Thyroid gland (tissue), 7 donors: ENCODE results near the gene CDR2L.

DNA sequence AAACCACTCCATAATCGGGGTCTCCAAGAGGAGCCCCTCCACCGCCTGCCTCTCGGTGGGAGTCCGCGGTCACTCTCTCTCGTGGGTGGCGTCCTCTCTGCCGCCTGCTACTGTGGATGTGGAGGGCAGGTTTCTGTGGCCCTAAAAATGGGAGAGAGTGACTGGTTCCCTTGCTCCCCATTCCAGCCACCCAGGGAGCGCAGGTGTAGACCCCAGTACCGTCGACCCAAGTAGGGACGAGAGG, 770 bp downstream of the GPRC5C start:
- PRO-cap, 2 experiments, result no peak in any of the 2 experiments
- RAMPAGE, long total RNA, 5 experiments, result no peak in any of the 5 experiments

DNA sequence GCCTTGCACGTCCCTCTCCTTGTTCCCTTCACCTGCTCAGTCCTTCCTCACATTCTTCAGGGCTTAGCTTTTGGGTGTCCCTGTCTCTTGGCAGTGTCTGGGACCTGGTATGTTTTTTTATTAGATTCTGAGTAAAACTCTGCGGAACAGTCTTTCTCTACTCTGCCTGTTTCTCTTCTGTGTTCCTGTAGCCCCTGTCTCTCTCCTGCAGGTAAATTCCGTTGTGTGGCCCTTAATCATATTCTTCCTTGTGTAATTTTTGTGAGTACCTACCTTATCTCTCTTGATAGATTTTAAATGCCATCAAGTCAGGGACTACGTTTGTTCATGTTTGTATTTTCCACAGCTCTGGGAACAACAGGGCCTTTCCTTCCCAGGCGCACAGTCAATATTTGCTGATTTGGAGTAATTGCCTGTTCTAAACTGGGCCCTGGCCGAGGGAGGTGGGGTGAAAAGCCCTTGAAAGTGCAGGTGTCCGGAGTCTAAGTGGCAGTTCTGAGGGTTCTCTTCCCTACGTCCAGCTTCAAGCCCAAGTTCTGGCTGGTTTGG, 4.5 kb downstream of the GPRC5C start:
- PRO-cap, 2 experiments, result peak in 1 of 2 experiments; most common plus-strand start position 489 of the sequence (in 1); most common minus-strand start position 390 of the sequence (in 1)
- RAMPAGE, long total RNA, 5 experiments, result no peak in any of the 5 experiments

GRCh38 chr17:74637309-74637591, 13.7 kb upstream of the CD300E start:
- PRO-cap, 2 experiments, result no peak in any of the 2 experiments
- RAMPAGE, long total RNA, 5 experiments, result no peak in any of the 5 experiments

DNA sequence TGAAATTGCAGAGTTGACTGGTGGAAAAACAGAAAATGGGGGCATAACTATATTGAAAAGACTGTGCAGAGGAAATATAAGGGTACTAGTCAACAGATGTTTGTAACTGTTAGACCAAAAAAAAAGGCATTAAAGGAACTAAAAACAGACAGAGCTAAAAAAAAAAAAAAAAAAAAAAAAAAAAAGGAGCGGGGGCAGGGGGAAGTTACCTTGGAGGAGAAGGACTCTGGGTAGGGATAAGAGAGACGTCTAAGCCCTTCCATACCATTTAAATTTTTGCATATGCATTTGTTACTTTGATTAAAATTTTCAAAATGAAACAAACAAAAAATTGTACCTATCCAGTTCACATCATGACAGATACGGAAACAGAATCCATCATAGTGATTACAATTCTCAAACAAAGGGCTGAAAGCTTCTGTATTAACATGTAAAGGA, 40.3 kb upstream of the CD300E start:
- PRO-cap, 2 experiments, result peak in 2 of 2 experiments; most common plus-strand start position 174 of the sequence (in 2)
- RAMPAGE, long total RNA, 5 experiments, result no peak in any of the 5 experiments

GRCh38 chr17:74677470-74677929, 35.2 kb downstream of the CD300LF start:
- PRO-cap, 2 experiments, result no peak in any of the 2 experiments
- RAMPAGE, long total RNA, 5 experiments, result no peak in any of the 5 experiments

- PRO-cap, 2 experiments, result no peak in any of the 2 experiments
- RAMPAGE, long total RNA, 5 experiments, result no peak in any of the 5 experiments
These were observed 12.8 kb downstream of the NAT9 start for GRCh38 chr17:74763231-74763828.

DNA sequence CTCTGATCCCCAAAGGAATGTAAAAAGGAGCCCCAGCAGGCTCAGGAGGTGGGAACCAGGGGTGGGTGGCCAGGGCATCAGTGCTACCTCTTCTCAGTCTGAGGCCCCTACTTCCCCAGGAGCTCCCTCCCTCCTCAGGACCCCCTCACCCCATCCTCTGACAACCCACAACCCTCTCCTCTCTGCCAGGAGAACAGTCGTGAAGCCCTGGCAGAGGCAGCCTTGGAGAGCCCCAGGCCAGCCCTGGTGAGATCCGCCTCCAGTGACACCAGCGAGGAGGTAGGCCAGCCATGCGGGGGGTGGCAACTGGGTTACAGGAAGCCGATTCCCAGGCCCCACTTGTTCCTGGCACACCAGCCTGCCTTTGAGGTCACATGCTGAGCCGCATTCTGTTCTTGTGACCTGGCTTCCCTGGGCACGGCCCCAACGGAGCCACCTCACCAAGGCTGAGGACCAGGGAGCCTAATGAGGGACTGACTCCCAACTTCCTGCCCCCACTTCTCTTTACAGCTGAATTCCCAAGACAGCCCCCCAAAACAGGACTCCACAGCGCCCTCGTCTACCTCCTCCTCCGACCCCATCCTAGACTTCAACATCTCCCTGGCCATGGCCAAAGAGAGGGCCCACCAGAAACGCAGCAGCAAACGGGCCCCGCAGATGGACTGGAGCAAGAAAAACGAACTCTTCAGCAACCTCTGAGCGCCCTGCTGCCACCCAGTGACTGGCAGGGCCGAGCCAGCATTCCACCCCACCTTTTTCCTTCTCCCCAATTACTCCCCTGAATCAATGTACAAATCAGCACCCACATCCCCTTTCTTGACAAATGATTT, 8.0 kb downstream of the NAT9 start:
- PRO-cap, 2 experiments, result no peak in any of the 2 experiments
- RAMPAGE, long total RNA, 5 experiments, result no peak in any of the 5 experiments

DNA sequence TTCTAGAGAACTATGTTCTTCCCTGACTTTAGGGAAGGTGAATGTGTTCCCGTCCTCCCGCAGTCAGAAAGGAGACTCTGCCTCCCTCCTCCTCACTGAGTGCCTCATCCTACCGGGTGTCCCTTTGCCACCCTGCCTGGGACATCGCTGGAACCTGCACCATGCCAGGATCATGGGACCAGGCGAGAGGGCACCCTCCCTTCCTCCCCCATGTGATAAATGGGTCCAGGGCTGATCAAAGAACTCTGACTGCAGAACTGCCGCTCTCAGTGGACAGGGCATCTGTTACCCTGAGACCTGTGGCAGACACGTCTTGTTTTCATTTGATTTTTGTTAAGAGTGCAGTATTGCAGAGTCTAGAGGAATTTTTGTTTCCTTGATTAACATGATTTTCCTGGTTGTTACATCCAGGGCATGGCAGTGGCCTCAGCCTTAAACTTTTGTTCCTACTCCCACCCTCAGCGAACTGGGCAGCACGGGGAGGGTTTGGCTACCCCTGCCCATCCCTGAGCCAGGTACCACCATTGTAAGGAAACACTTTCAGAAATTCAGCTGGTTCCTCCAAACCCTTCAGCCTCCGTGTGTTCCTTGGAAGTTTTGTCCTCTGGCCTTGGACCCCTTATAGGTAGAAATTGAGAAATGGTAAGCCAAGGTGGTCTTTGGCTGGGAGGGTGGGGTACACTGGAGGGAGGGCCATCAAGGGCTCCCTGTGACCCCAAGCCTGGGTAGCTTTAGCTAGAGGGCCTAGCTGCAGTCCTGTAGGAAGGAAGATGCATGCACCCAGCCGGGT, 7.2 kb downstream of the NAT9 start:
- PRO-cap, 2 experiments, result no peak in any of the 2 experiments
- RAMPAGE, long total RNA, 5 experiments, result no peak in any of the 5 experiments

DNA sequence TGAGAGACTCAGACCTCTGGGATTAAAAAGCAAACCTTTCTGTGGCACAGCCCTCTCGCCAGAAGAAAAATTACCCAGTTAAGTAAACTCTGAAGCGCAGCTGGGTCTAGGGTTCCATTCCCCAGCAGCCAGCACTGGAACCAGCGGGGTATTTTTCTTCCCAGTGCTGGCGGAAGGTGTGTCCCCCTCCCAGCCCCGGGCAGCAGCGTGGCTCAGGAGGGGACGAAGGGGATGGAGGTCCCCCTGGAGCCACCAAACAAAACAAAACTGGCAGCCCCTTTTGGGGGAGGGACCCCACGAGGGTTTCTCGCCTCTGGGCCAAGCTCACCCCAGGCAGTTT, 37.1 kb downstream of the GRIN2C start:
- PRO-cap, 2 experiments, result no peak in any of the 2 experiments
- RAMPAGE, long total RNA, 5 experiments, result no peak in any of the 5 experiments

GRCh38 chr17:74981660-74982739, 5.4 kb upstream of the CDR2L start:
- PRO-cap, 2 experiments, result peak in 2 of 2 experiments; most common plus-strand start chr17:74982426 (in 2); most common minus-strand start chr17:74982306 (in 2)
- RAMPAGE, long total RNA, 5 experiments, result no peak in any of the 5 experiments

DNA sequence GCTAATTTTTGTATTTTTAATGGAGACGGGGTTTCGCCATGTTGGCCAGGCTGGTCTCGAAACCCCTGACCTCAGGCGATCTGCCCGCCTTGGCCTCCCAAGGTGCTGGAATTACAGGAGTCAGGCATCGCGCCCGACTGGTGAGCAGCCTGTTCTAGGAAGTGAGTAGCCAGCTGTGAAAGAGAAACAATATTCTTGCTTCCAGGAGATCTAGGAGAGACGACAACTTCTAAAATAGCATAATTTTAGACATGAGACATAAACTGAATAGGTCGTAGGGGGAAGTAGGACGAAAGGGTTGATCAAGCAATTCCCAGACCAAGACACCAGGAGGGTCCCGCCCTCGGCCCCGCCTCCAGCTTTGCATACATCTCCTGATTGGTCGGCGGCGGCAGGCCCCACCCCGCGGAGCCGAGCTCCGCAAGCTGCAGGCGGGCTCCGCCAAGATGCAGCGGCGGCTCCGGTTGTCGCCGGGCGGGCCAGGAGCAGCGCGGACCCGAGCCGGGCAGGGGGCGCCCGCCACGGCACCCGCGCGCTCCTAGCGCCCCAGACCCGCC, at the start of gene CDR2L:
CDR2L (plus strand) TSS at position 444 of the 557 bp plus-strand sequence.
- PRO-cap, 2 experiments, result peak in 2 of 2 experiments; most common plus-strand start position 444 of the sequence (in 2); most common minus-strand start position 291 of the sequence (in 1)
- RAMPAGE, long total RNA, 5 experiments, result no peak in any of the 5 experiments

- PRO-cap, 2 experiments, result peak in 1 of 2 experiments; most common plus-strand start chr17:75012157 (in 1); most common minus-strand start chr17:75011997 (in 1)
- RAMPAGE, long total RNA, 5 experiments, result no peak in any of the 5 experiments
These were observed 665 bp upstream of the MRPL58 start for GRCh38 chr17:75011734-75012276.

- PRO-cap, 2 experiments, result no peak in any of the 2 experiments
- RAMPAGE, long total RNA, 5 experiments, result no peak in any of the 5 experiments
These were observed 7.1 kb downstream of the MRPL58 start for GRCh38 chr17:75019422-75020032.

- PRO-cap, 2 experiments, result peak in 1 of 2 experiments; most common minus-strand start chr17:75114520 (in 1)
- RAMPAGE, long total RNA, 5 experiments, result no peak in any of the 5 experiments
These were observed 4.6 kb downstream of the ARMC7 start for GRCh38 chr17:75113992-75115093.

DNA sequence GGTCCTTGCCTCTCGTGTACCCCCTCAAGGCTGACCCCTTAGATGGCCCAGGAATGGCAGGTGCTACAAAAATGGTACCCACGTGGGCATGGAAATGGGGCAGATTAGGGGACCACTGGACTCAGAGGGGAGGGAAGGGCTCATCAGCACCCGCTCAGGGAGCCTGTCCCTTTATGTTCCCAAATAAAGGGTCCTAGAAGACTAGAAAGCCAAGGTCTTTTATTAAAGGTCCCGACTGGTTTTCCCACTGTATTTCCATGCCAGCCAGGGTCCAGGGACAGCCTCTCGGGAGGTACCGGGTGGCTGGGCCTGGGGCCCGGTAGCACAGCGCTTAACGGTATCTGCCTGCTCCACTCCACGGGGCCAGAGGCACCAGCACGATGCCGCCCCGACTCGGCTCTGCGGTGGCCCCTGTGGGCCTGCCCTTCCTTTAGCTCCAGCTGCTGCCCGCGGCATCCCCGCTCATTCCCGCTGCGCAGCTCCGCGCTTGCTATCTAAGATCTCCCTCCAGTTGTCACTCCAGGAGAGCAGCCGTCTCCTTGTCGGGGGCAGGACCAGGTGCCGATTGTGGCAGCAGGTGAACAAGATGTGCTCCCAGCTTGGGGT, 1.4 kb downstream of the NT5C start:
- PRO-cap, 2 experiments, result no peak in any of the 2 experiments
- RAMPAGE, long total RNA, 5 experiments, result no peak in any of the 5 experiments

GRCh38 chr17:75148489-75148781, 5.9 kb downstream of the JPT1 start:
- PRO-cap, 2 experiments, result no peak in any of the 2 experiments
- RAMPAGE, long total RNA, 5 experiments, result no peak in any of the 5 experiments

DNA sequence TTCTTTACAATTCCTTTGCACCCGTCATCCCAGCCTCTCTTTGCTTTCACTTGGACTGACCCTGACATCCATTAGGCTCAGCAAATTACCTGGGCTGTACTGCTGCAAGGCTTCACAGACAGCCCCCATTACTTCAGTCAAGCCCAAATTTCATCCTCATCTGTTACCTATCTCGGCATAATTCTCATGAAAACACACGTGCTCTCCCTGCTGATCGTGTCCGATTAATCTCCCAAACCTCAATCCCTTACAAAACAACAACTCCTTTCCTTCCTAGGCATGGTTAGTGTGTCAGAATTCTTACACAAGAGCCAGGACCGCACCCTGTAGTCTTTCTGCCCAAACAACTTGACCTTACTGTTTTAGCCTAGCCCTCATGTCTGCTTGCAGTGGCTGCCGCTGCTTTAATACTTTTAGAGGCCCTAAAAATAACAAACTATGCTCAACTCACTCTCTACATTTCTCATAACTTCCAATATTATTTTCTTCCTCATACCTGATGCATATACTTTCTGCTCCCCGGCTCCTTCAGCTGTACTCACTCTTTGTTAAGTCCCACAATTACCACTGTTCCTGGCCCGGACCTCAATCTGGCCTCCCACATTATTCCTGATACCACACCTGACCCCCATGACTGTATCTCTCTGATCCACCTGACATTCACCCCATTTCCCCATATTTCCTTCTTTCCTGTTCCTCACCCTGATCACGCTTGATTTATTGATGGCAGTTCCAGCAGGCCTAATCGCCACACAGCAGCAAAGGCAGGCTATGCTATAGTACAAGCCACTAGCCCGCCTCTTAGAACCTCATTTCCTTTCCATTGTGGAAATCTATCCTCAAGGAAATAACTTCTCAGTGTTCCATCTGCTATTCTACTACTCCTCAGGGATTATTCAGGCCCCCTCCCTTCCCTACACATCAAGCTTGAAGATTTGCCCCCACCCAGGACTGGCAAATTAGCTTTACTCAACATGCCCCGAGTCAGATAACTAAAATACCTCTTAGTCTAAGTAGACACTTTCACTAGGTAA, 5.3 kb downstream of the GGA3 start:
- PRO-cap, 2 experiments, result no peak in any of the 2 experiments
- RAMPAGE, long total RNA, 5 experiments, result no peak in any of the 5 experiments

DNA sequence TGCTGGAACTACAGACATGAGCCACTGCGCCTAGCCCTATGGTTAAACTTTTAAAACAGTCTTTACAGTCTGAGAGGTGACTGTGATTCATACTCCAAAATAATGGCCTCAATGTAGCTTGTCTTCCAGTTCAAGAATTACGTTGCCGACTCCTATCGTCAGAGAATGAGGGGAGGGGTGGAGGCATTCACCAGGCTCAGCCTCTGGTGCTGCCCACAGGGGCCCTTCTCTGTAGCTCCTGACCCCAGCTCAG, 1.3 kb downstream of the MIF4GD start:
- PRO-cap, 2 experiments, result no peak in any of the 2 experiments
- RAMPAGE, long total RNA, 5 experiments, result no peak in any of the 5 experiments

GRCh38 chr17:75316441-75316984, 27.3 kb upstream of the SLC25A19 start:
- PRO-cap, 2 experiments, result no peak in any of the 2 experiments
- RAMPAGE, long total RNA, 5 experiments, result no peak in any of the 5 experiments

DNA sequence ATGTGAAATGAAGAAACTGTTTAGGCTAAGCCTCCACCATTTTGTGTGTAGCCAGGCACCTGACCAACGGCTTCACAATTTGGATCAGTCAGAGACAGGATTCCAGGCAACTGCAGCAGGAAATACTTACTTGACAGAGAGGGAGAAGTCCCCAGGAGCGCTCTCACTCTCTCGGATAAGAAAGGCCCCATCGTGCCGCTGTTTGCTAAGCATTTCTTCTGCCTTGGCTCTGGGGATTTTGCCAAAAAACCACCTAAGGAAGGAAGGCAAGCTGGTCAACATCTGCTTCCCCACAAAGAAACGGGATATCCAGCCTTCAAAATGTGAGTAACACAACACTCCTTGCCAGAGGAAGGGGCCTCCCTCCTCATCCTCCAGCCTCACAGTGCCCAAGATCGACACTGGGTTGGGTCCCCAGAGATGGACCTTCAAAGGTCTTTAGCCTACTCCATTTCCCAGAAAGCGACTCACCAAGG, 36.6 kb upstream of the SLC25A19 start:
- PRO-cap, 2 experiments, result no peak in any of the 2 experiments
- RAMPAGE, long total RNA, 5 experiments, result no peak in any of the 5 experiments